Metanephros (tissue), 2 donors: ENCODE measurements around the gene TIA1.

DNA sequence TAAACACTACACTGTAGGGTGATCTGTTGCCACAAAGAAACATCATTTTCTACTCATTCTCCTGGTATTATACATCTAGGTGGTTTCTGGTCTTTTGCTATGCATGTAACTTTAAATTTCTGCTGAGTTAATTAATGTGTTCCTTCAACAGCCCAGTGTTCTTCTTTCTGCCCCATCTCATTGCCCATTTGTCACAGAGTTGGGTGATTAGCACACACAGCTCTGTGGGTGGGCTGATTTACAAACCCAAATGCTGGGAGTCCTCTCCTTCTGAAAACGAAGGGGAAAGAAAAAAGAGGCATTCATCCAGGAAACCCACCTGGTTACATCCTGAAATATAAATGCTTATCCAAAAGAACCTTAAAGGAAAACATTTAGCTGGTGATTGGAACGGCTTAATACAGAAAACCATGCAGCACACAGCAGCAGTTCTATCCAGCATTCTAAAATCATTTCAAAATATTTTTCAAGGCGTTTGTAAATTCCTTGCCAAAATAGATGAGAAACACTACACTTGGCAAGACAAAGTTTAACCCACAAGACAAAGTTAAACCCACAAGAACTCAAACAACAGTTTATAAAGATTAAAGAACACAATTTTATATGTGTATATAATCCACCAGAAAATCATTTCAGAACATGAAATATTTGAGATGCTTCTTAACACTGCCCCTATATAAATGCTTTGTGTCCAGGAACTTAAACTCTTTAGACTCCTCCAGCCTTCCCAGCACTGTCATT lies 177.9 kb downstream of the ANTXR1 start:
- RAMPAGE, long total RNA: no peak

- RAMPAGE, long total RNA: no peak
These were observed 181.7 kb downstream of the GFPT1 start for GRCh38 chr2:69205226-69205752.

- RAMPAGE, long total RNA: no peak
These were observed 61.5 kb downstream of the GFPT1 start for GRCh38 chr2:69325306-69326110.

DNA sequence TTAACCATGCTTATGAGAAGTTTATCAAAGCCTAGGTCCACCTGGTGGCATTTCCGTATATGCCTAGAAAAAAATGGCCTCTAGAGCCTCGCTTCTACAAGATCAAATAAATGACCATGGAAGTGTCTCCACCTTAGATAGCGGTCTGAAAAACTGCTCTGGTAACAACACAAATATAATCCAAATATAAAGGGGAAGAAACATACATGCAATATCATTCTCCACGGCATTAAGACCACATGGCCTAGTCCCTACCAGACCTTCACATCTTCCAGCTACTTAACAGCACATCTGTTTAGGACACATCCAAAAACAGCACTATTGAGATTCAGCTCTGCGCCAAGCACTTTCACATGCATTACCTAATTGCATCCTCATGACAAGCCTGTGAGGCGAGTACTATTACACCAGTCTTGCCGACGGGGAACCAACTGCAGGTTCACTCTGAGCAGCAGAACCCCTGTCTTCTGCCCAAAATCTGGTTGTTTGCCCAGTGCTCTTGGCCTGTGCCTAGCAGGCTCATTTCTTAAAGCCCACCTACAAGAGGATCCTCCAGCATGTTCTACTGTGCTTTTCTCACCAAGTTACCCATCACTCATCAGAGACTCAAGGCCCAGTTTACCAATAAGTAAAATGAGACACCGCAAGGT lies 66.7 kb downstream of the AAK1 start:
- RAMPAGE, long total RNA: no peak

DNA sequence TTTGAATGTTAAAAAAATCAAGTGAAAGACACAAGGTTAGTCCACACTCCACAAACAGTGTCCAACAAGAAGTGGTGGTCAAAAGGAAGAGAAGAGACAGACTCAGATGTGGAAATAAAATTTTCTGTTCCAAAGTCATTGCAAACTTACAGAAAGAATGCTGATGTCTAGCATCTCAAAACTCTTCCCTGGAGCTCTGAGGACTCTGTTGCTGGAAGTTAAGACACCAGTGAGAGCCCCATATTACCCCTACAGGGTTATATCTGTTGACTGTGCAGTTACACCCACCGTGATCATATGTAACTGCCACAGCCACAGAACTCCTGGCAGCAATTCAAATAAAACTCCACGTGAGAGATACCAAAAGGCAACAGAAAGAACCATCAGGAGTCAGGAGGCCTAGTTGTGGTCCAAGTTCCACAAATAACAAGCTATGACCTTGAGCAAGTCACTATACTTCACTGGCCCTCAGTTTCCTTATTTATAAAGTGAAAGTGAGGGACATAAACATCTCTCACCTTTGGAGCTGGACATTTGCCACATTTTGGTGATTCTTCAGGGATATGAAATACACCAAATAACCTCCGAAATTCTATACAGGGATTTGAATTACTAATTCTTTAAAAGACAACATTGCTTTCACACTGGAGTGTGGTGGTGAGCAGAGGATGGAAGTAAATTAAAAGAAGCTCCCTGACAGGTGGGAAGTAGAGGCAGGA lies 60.7 kb downstream of the AAK1 start:
- RAMPAGE, long total RNA: no peak

DNA sequence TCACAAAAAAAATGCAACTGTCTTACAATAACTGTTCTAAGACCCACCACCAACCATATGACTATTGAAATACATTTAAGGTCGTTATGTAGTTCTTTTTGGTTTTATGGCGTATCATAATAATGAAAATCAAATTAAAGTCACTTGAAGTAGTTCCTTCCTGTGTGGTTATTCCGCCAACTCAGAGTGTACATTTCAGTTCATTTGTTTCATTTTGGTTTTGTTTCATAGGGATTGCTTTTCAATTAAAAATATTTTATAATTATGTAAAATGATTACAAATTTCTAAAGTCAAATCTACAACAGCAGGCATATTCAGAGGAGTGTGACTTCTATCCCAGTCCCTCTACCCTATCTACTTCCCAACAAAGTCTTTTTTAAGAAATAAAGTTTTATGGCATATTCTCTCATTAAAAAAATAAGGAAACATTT lies 46.0 kb upstream of the AAK1 start:
- RAMPAGE, long total RNA: no peak

DNA sequence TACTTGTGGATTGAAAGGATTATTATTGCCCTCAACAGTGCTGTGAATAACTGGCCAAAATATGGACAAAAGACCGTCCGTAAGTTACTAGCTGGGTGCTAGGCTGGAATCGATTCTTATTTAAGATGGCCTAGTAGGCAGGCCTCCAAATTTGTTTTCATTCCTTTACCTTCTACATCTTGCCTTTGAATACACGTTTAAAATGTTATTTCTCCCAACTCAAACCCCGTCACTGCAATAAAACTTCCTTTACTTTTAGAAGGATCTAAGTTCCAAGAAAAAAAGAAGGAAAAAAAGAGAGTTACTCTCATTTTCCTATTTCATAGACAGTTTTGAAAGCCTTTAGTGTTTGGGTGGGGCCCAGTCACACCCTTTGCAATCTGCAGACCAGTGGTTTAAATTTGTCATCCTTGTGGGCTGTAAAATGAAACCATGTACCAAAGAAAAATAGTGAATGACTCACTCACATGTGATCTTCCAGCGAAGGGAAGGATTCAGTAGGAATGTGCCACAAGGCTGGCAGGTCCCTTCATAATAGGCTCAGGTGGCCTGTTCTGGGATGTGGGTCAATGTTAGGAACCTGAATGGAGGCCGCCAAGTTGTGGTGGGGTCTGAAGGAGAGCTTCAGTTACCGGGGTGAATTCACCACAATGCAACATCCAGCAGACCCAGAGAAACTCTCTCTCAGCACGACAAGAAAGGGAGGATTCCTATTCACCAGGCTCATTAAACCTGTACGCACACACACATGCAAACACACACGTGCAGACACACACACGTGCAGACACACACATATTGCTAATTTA lies 28.3 kb downstream of the ANXA4 start:
- RAMPAGE, long total RNA: no peak

DNA sequence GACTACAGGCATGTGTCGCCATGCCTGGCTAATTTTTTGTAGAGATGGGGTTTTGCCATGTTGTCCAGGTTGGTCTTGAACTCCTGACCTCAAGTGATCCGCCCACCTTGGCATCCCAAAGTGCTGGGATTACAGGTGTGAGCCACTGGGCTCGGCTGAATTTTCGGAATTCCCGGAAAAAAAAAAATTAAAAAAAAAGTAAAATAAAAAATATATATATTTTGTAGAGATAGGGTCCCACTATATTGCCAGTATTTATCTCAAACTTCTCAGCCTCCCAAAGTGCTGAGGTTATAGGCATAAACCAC lies 24.9 kb downstream of the TIA1 start:
- RAMPAGE, long total RNA: no peak

DNA sequence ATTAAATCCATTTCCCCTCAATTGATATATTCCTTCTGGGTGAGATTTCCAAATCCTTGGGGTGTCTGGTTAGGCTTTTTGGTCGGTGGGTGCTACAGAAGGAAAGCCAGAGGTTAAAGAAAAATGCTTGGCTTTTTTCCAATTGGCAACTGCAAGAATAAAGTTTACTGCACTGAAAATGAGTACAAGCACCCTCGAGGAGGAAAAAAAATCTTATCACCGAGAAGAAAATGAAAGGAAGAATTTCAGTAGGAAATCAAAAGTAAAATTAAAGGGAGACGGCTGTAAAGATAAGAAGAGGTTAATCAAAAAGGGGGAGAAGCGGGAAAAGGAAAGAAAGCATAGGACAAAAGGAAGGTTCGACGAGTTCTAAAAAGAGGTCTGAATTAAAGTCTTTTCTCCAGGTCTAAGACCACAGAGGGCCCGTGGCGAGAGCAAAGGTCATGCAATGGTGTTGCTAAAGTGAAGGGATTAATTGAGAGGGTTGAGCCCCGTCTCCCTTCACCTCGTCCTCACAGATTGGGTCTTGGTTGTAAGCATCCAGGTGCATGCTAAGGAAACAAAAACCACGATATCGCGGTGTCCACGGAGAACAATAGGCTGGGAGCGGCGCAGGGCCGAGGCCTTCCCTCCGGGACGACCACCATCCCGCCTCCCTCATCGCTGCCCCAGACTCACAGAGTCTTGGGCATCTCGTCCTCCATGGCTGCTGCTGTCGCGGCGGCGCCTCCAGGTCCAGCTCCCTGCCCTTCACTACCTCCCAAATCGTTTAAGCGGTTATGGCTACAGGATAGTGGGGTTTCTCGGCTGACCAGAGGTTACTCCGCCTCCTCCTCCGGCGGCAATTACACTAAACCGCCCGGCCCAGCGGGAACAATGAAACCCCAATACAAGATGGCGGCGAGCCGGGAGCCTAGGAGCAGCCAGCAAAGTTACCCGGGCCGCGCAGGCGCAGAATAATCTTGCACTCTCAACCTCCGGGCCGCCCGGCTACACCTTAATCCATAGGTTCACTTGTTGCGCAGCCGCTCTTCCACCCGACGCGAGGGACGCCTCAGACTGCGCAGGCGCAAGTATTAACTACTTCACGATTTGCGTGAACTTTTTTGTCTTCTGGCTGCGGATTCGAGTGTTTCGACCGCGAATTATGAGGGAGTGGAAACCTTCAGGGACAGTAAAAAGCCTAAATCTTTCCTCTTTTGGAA lies at the start of gene TIA1:
TIA1 (minus strand) TSS at position 902 of the 1,205 bp plus-strand sequence.
- RAMPAGE, long total RNA: no peak

GRCh38 chr2:70403095-70403664 lies 101.3 kb upstream of the FAM136A start:
- RAMPAGE, long total RNA: no peak

GRCh38 chr2:70985757-70986339 lies 7.4 kb downstream of the ANKRD53 start:
- RAMPAGE, long total RNA: no peak

- RAMPAGE, long total RNA: no peak
These were observed 26.1 kb downstream of the MPHOSPH10 start for GRCh38 chr2:71156336-71157130.

DNA sequence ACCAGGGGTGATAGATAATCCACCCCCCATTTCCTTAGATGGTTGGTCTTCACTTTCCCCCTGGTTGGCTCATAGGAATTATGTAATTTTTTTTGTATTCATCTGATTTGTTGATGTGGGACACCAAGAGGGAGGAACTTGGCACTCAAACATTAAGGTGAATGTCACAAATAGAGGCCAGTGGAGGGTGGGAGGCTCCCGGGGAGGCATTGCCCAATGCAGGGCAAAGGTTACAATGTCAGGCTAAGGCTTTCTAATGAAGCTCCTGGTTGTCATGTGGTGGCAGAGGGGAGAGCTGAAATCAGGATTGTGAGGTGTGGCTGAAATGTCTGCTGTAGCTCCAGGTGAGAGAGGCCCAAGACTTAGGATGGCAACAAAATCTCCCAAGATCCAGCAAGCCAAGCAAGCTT lies 42.7 kb downstream of the MPHOSPH10 start:
- RAMPAGE, long total RNA: no peak

GRCh38 chr2:71235831-71236480 lies 9.1 kb upstream of the PAIP2B start:
- RAMPAGE, long total RNA: no peak

DNA sequence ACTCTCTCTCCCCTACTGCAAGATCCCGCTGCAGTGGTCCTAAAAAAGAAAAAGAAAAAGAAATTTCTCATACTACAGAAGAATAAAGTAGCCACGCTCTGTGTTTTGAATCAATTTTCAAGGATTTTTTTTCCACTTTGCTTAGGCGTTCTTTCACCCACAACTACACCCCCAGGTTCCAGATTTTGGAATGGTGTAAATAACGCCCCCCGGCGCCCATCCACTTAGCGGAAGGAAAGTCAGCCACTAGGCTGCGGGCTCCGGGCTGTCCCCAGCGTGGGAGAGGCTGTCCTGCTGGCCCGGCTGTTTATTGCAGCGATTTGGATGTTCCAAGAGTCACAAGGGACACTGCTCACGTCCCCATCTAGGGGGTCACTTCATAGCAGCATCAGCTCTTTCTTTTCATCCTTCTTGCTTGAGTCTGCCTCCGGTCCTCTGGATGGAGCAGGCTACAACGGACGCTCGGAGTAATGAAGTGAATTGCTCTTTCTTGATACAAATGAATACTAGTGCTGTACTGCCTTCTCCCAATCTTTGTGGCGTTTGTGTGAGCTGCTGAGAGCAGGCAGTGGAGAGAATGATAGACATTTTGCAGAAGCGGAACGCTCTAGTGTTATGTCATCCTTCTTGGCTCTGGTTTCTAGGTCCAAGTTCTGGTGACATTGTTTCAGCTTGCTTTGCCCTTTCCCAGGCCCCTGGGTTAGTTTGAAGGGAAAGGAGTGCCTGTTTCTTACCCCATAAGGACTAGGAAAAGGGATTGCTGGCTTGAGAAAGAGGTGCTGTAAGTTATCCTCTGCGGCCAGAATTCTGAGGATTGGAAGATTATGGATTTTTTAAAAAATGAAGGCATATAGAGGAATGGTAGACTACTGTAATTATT lies 50.8 kb upstream of the PAIP2B start:
- RAMPAGE, long total RNA: no peak

- RAMPAGE, long total RNA: no peak
These were observed 2.9 kb downstream of the DYSF start for GRCh38 chr2:71469388-71469785.

GRCh38 chr2:71614799-71615368 lies 148.4 kb downstream of the DYSF start:
- RAMPAGE, long total RNA: no peak

DNA sequence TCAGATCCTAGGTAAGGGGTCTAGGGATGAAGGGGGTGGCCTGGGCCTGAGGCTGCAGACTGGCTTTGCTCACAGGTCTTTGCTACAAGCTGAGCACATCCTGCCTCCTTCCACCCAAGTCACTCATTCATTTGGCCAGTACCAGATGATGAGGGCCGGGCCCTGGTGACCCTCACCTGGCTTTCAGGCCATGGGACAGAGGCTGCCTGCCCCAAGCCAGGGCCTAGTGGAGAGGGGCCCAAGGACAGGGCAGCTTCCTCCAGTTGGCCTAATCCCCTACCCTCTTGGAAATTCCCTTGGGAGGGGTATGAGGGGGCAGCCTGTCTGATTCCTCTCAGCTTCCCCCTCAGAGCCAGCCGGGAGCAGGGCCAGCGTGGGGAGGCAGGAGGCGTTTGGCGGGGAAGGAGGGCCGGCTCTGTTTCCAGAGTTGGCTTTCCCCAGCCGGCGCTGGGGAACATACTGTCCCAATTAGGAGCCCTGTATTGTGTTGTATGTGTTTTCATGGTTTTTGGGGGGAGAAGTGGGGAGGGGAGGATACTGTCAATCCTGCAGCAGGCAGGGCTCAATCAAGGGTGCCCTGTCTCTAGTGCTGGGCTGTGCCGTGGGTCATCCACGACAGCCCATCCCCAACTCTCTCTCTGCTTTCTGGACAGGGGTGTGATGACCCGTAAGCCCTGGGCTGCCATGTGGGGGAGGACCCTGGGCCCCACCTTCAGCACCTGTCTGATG lies 219.0 kb downstream of the DYSF start:
- RAMPAGE, long total RNA: no peak

DNA sequence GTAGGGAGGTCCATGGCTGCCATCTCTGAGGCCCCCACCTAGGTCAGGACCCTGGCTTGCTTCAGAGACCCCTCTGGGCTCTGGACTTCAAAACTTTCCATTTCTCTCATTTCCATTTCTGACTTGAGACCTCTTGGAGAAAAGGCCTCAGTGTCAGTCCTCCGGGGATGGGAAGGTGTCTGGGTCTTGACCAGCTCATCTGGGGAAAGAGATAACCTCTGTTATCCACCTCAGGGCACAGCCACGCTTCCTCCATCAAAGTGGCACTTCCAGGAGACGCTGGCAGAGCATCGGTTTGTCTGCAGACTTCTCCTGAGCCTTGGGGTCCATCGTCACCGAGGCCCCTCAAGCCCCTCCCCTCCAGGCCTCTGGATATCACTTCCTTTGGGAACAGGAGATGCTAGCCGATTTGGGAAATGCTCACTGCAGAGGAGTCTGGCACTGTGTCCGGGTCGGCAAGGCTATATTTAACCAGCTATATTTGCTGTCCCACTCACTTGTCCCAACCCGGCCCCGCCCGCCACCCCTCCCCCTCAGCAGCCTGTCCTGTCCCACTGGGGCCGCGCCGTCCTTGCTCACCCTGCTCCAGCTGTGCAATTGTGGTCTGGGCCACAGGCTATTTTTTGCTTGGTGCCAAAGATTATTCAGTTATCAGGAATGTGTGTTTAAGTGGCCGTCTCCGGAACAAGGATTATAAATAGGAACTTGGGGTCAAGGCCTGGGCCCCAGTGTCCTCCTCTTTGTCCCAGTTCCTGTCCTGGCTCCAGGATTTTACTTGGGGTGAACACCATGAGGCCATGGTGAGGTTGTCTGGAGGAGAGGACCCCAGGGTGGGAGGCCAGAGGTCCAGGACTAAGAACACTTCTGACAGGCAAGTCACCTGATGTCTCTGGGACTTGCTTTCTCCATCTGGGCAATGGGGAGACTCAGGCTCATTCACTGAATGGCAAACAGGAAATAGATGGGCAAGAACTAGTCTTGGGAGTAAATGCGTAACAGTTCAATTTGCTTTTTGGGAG lies 250.3 kb downstream of the DYSF start:
- RAMPAGE, long total RNA: no peak

DNA sequence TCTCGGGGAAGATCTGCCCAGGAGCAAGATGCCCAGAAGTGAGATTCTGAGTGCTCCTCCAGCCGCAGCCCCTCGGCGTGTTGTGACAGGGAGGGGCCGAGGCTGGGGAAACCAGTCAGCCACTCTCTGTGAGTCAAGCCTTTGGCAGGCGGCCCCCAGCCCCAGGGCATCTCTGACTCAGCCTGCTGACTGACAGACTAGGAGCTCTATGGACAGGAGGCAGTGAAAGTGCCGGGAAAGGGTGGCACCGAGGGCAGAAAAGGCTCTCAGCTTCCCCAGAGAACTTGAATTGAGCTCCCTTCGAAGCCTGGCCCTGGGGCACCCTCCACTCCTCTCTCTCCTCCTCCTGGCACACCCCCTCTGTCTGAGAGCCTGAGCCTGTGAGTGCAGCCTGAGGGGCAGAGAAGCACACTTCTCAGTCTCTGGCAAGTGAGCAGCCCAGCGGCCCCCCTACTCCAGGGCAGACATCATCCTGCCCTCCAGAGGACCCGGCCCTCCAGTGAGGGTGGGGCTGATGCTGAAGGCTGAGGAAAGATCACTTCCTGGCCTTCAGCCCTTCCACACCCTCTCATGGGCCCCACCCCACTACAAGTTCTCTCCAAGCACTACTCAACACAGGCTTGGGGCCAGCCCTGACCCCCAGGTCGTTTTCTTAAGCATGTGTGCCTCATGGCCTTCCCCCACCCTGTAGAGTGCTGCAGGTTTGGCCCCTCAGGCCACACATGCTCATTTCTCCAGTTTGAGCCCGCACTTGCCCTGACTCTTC lies 32.1 kb downstream of the CYP26B1 start:
- RAMPAGE, long total RNA: no peak